Heart left ventricle (tissue), 7 donors: ENCODE data around the genes OR4K2, OR4K15, TEP1, APEX1, EDDM3A, RNASE1, RNASE8 and ARHGEF40.

DNA sequence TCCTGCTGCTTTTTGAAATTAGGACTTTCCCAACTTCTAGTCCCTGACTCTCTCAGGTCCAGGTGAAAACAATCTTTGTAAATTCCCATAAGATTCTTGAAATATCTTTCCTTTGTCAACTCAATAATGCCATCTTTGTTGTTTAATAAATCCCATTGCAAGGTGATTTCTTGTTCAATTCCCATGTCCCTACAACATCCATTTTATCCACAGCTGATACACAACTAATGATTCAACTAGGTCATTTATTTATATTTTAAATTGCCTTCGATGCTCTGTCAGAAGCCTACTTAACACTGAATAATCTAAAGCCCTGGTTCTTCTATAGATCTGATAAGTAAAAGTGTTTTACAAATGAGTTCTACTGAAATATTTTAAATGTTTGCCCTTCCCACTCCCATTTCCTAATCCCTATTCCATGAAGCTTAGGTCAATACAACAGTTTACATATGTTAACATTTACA is at the start of gene OR4K2:
TSS of gene OR4K2 (plus strand) at position 186 of the 464 bp plus-strand sequence.
- PRO-cap, 6 experiments = no peak in any of the 6 experiments
- RAMPAGE, long total RNA, 2 experiments = no peak in any of the 2 experiments
- RRBS = no CpG with 5 or more reads among the region's 1 CpG

DNA sequence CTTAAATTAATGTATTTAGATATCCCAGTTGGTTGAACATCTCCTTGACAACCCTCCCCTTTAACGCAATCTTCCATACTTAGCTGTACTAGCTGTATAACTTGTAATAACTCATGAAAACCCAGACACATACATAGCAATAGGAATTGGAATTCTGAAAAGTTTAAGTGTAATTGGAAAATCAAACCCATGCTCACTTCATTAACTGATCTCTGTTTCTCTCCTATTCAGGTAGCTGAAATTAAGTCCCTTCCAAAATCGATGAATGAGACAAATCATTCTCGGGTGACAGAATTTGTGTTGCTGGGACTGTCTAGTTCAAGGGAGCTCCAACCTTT is at the start of gene OR4K15:
TSS of gene OR4K15 (plus strand) at position 262 of the 338 bp plus-strand sequence.
- PRO-cap, 6 experiments = no peak in any of the 6 experiments
- RAMPAGE, long total RNA, 2 experiments = no peak in any of the 2 experiments
- RRBS = no CpG with 5 or more reads among the region's 3 CpGs

GRCh38 chr14:20412851-20413723 is at the start of gene TEP1:
Gene TEP1 (minus strand): TSS chr14:20413501.
- PRO-cap, 6 experiments = peak in 6 of 6 experiments; most common plus-strand start chr14:20413215 (in 6); most common minus-strand start chr14:20412973 (in 5)
- RAMPAGE, long total RNA, 2 experiments = start-site peak on the minus strand in 2 of 2 experiments, at chr14:20413458-20413489 at its widest, 64 to 96 reads per replicate
- RRBS = 2% methylated on average over 15 of the region's 42 CpGs

GRCh38 chr14:20455127-20455990 is at the start of gene APEX1:
Gene APEX1 (plus strand): TSS chr14:20455226.
- PRO-cap, 6 experiments = peak in 6 of 6 experiments; most common plus-strand start chr14:20455233 (in 6)
- RAMPAGE, long total RNA, 2 experiments = start-site peak on the plus strand in 2 of 2 experiments, at chr14:20455215-20455259 at its widest, 520 to 828 reads per replicate
- RRBS = no CpG with 5 or more reads among the region's 52 CpGs

DNA sequence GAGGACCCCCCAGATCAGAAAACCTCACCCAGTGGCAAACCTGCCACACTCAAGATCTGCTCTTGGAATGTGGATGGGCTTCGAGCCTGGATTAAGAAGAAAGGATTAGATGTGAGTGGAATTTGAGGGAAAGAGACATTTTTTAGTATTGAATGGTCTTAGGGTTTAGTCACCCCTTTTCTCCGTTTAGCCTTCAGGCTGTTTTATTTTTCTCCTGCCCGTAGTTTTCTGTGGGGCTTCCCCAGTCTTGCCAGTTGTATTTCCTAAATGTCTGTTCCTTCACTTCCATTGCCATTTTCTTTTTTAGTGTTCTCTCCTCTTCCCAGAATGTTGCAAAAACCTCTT is 937 bp downstream of the APEX1 start:
- PRO-cap, 6 experiments = no peak in any of the 6 experiments
- RAMPAGE, long total RNA, 2 experiments = no peak in any of the 2 experiments
- RRBS = no CpG with 5 or more reads among the region's 3 CpGs

DNA sequence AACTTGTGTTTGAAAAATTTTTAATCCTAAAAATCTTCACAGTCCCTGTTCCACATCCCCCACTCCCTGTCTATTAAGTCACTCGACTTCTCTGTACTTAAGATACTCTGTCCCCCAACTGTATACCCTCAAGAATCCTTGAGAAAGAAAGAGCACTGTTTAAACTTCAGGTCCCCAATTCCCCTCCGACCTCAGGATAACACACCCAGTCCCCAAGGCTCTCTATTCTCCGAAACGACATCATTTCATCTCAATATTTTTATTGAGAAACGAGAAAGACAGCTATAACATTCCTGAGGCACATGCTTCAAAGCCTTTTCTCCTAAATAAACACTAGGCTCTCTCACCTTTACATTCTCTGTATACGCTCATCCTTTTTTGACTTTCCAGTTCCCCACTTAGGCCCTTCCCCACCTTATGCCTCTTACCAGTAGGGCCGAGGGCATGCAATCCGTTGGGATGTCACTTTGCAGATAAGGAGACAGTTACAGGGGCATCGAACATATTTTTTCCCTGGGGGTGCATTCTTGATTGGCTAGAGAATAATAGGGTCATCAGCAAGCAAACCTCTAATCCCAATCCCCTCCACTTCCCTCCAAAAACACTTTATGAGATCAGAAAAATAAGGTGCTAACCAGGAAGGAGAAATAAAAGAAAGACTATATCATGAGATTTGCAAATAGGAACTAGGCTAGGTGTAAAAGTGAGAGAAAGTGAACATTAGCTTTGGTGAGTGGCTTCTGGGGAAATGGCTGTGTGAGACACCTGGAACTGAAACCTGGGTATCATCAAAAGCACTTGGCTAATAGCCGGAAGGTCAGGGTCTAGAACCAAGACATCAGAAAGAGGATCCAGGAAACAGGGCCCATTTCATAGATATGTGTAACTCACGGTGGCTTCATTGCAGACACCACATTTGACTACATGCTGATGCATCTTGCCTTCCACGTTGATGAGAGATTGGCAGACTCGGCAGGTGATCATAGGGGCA is 1.2 kb downstream of the PIP4P1 start:
- PRO-cap, 6 experiments = no peak in any of the 6 experiments
- RAMPAGE, long total RNA, 2 experiments = no peak in any of the 2 experiments
- RRBS = no CpG with 5 or more reads among the region's 13 CpGs

- PRO-cap, 6 experiments = no peak in any of the 6 experiments
- RAMPAGE, long total RNA, 2 experiments = no peak in any of the 2 experiments
- RRBS = no CpG with 5 or more reads among the region's 2 CpGs
Measured at GRCh38 chr14:20559363-20559838, 31.8 kb downstream of the RNASE12 start.

DNA sequence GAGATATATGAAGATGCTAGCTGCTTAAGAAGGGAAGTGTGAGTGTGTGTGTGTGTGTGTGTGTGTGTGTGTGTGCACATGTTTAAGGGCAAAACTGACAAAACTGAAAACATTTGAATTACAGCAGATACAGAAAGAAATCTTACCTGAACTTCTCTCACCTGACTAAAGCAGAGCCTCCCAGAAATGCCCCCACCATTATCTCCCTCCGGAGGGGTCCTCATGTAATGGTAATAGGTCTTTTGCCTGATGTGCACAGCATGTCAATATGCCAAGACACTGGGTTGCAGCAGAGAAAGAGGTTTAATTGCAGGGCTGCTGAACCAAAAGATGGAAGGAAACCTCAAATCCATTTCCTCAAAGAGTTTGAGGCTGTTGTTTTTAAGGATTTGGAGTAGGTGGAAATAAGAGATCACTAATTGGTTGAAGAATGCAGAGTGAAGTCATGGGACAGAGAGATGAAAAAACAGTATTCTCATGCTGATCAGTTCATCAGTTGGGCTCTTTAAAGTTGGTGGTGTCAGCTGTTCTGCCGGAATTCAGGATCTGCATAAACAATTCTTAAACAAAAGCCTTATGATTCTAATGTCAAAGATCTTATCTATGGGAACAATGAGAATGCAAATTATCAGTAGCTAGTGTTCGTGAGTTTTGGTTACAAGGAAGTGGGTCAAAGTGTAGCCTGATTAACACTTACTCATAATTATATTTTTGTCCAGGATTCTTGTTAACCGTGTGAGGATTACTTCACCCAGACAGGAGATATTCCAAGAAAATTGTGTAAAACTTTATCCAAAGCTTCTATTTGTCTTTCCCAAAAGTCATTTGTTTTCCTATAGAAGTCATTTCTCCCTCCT is 18.2 kb downstream of the ANG start:
- PRO-cap, 6 experiments = peak in 1 of 6 experiments; most common minus-strand start position 548 of the sequence (in 1)
- RAMPAGE, long total RNA, 2 experiments = no peak in any of the 2 experiments
- RRBS = no CpG with 5 or more reads among the region's 4 CpGs

GRCh38 chr14:20745689-20745955 is at the start of gene EDDM3A:
Gene EDDM3A (plus strand): TSS chr14:20745887.
- PRO-cap, 6 experiments = no peak in any of the 6 experiments
- RAMPAGE, long total RNA, 2 experiments = no peak in any of the 2 experiments
- RRBS = no CpG with 5 or more reads among the region's 4 CpGs

DNA sequence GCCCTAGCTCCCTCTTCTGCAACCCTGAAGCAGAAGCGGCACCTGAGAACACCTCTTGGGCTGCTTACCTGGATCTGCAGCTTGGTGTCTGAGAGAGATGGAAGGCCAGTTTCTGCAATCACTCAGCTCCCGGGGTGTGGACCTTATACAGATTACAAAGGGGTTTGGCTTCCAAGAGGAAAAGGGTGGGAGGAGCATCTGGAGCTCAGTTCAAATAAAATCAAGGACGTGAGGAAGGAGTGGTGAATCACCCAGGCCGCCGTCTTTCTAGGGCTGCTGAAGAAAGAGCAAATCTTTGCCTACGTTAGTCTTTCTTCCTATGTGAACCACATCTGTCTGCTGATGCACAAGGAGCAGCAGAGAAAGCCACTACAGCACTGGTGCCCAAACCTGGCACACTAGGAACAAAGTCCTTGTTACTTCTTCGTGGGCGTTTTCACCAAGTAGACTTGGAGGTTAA is at the start of gene RNASE1:
TSS of gene RNASE1 (minus strand) at position 116 of the 460 bp plus-strand sequence.
- PRO-cap, 6 experiments = peak in 6 of 6 experiments; most common plus-strand start position 245 of the sequence (in 6); most common minus-strand start position 116 of the sequence (in 4)
- RAMPAGE, long total RNA, 2 experiments = start-site peak on the minus strand in 2 of 2 experiments, centred at positions 110 to 116 of the sequence, 6,369 to 8,981 reads per replicate
- RRBS = no CpG with 5 or more reads among the region's 8 CpGs

GRCh38 chr14:21042957-21043371 is 802 bp downstream of the RNASE7 start:
- PRO-cap, 6 experiments = peak in 3 of 6 experiments; most common minus-strand start chr14:21043027 (in 3)
- RAMPAGE, long total RNA, 2 experiments = no peak in any of the 2 experiments
- RRBS = no CpG with 5 or more reads among the region's 9 CpGs

DNA sequence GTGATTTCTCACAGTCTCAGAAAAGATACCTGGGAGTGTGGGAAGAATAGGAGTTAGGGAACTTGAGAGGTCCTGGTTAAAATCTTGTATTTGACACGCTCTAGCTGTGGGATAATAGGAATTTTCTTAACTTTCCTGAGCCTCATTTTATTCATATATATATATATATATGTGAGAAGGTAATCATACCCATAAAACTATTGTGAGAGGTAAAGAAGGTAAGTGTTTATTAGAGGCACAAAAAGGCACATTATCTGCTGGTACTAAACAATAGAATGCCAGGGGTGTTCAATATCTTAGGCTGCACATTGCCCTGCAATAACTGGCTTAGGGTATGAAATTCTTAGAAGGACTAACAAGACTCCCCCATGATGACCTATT is at the start of gene RNASE8:
TSS of gene RNASE8 (plus strand) at position 357 of the 381 bp plus-strand sequence.
- PRO-cap, 6 experiments = no peak in any of the 6 experiments
- RAMPAGE, long total RNA, 2 experiments = no peak in any of the 2 experiments
- RRBS = no CpG with 5 or more reads among the region's 1 CpG

DNA sequence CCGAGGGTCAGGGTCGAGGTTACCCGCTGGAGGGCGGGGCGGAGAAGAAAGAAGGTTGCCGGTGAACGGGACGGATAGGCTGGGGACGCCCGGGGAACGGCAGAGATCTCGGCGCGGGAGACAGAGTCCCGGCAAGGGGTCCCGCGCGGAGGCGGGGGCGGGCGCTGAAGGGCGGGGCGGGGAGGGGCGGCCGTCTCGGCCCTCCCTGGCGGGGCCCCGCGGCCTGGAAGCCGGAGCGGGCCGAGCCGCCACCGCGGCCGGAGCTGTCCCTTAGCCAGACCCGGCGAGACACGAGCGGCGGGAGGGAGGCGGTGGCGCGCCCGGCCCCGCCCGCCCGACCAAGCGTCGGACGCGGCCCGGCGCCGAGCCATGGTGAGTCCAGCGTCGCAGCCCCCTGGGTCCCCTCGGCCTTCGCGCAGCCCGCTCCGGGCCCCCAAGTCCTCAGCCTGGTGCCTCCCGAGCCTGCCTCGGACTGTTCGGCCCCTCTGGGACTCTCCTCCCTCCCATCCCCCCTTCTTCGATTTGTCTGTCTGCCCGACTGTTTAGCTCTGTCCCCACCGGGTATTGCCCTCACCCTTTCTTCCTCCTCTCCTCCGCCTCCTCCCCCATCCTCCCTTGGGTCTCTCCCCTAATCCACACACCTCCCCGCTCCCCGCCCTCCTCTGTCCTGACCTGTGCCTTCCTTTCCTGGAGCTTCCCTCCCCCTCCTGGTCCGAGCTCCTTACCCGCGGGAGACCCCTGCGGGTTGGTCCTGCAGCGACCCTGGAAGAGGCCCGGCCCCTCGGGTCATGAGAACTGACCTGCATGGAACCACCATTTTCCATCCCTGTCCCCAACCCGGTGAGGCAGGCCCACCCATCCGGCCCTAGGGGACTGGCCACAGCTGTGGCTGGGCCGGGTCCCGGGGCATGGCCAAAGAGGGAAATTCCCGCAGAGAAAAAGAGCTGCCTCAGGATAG is at the start of gene ARHGEF40:
TSS of gene ARHGEF40 (plus strand) at position 277 of the 958 bp plus-strand sequence.
- PRO-cap, 6 experiments = peak in 6 of 6 experiments; most common plus-strand start position 277 of the sequence (in 6); most common minus-strand start position 842 of the sequence (in 4)
- RAMPAGE, long total RNA, 2 experiments = no peak in any of the 2 experiments
- RRBS = 2% methylated on average over 46 of the region's 83 CpGs

- PRO-cap, 6 experiments = no peak in any of the 6 experiments
- RAMPAGE, long total RNA, 2 experiments = no peak in any of the 2 experiments
- RRBS = no CpG with 5 or more reads among the region's 9 CpGs
Measured at GRCh38 chr14:21240899-21241428, 28.3 kb downstream of the HNRNPC start.

DNA sequence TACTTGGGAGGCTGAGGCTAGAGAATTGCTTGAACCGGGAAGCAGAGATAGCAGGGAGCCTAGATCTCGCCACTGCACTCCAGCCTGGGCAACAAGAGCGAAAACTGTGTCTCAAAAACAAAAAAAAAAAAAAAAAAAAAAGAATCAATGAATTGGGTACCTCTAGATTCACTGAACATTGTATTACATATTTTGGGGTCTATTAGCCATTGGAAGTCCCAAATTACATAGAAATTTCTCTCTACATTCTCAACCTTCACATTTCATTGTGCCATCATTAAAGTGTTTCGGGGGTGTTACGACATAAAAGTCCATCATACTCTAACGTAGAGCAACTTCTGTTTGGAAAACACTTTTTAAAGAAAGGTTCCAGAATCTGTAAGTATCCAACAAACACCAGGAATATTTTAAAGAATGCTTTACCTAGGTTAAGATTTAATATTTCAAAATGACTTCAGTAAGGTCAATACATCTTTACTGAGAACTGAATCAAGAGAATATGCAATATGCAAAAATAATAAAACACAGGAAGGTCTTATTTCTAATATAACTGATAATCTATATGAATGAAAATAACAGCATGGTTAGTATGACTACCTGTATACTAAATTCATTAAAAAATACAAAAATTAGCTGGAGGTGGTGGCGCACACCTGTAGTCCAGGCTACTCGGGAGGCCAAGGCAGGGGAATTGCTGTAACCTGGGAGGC is 19.6 kb downstream of the HNRNPC start:
- PRO-cap, 6 experiments = peak in 1 of 6 experiments; most common minus-strand start position 179 of the sequence (in 1)
- RAMPAGE, long total RNA, 2 experiments = no peak in any of the 2 experiments
- RRBS = no CpG with 5 or more reads among the region's 8 CpGs

GRCh38 chr14:21269622-21269990 is 364 bp upstream of the HNRNPC start:
- PRO-cap, 6 experiments = peak in 6 of 6 experiments; most common plus-strand start chr14:21269845 (in 3)
- RAMPAGE, long total RNA, 2 experiments = no peak in any of the 2 experiments
- RRBS = 2% methylated on average over 15 of the region's 25 CpGs

DNA sequence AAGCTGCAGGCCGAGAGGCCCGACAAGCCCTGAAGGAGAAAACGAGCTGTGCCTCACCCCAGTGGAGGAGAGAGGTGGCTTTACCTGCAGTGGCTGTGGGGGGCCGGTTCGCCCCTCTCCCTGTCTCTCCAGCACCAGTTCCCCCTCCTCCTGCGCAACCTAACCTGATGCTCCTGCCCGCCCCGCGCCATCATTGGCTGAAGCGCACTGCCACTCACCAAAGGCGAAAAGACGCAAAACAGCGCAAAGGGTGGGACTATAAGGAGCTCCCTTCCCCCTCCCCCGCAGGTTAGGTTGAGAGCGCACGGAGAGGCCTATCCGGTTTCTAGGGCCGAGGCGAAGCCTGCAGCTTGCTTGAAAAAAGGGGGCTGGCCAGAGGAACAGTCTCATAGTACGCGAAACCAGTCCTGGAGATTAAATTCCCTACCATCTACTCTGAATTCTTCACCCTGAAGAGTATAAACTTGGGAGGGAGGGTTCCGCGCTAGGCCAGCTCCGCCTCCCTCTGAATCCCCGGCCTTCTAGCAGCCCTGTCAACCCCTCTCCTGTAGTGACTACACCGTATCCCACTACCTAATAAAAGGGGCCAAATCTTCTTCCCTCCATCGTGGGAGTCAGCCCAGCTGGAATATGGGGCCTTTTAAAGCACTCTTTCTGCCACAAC is 18.7 kb downstream of the CHD8 start:
- PRO-cap, 6 experiments = peak in 6 of 6 experiments; most common plus-strand start position 287 of the sequence (in 5); most common minus-strand start position 136 of the sequence (in 3)
- RAMPAGE, long total RNA, 2 experiments = start-site peak on the minus strand in 1 of 2 experiments, centred at position 149 of the sequence, 141 reads per replicate
- RRBS = no CpG with 5 or more reads among the region's 27 CpGs

GRCh38 chr14:21459181-21459671 is 3.3 kb upstream of the CHD8 start:
- PRO-cap, 6 experiments = no peak in any of the 6 experiments
- RAMPAGE, long total RNA, 2 experiments = no peak in any of the 2 experiments
- RRBS = no CpG with 5 or more reads among the region's 1 CpG

DNA sequence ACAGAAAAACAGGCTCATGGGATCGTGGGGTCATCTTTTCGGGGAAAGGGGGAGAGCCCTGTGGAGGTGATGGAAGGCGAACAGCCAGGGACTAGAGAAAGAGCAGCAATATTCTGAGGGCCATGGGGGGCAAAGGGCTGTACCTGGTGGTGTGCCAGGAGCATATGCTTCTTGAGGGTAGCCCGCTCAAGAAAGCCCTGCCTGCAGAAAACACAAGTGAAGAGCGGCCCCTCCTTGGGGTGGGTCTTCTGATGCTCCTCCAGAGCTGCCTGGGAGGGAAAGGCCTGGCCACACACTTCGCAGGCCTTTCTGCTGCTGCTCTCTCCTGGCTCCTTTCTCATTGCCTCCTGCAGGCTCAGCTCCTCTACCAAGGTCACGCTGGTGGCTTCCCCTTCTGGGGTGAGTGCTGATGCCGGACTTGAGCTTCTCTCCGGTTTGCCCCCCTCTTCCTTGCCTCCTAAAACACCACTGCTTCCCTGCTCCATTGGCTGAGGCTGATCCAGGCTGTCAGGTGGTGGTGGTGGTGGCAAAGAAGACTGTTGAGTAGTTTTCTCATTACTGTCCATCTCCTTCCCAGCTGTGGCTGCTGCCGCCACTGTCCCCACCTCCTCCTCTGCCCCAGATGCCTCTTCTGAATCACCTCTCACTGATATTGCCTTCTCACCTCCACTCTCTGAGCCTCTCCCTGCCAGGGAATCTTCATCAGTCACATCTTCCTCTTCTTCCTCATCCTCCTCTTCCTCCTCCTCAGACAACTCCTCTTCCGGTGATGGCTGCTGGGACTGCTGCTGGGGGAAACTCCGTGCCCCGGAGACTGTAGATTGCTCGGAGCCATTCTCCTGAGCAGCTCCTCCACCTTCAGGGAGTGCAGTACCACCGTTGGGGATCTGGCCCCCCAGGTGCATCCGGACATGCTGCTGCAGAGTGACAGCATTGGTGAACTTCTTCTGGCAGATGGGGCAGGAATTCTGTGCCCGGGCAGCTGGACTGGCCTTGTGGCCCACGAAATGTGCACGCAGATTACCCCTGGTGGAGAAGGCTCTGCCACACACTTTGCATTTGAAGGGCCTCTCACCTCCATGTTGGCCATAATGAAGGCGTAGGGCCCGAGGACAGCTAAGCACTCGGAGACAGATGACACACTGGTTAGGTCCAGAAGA is 3.1 kb downstream of the SALL2 start:
- PRO-cap, 6 experiments = no peak in any of the 6 experiments
- RAMPAGE, long total RNA, 2 experiments = no peak in any of the 2 experiments
- RRBS = 84% methylated on average over 6 of the region's 22 CpGs

DNA sequence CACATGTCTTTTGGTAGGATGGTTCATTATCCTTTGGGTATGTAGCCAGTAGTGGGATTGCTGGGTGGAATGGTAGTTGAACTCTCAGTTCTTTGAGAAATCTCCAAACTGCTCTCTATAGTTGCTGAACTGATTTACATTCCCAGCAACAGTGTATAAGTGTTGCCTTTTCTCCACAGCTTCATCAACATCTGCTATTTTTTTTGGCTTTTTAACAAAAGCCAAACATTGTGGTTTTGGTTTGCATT is 190.6 kb upstream of the OR4E1 start:
- PRO-cap, 6 experiments = no peak in any of the 6 experiments
- RAMPAGE, long total RNA, 2 experiments = no peak in any of the 2 experiments